GM12892 (cell line): Measurements from ENCODE around the genes STYX and CDKN3.

DNA sequence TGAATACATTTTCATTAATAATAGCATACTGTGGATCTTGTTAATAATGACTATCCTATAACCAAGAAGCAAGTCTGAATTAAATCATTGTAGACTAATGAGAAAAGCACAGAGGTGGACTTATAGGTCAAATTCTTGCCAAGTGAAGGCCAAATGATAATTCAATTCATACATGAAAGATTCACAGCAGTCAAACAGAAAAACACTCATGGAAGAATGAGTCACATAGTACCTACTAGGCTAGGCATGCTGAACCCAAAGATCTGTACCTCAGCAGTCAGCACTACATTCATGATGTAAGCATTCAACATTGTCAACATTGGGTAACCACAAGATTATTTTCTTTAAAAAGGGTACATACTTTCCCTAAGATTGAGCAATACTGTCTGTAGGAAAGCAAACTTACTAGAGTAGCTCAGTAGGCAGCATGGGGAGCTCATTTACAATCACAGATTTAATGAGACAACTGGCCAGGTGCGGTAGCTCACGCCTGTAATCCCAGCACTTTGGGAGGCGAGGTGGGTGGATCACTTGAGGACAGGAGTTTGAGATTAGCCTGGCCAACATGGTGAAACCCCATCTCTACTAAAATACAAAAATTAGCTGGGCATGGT, 94.4 kb downstream of the TXNDC16 start:
- RRBS: no CpG with 5 or more reads among the region's 3 CpGs

DNA sequence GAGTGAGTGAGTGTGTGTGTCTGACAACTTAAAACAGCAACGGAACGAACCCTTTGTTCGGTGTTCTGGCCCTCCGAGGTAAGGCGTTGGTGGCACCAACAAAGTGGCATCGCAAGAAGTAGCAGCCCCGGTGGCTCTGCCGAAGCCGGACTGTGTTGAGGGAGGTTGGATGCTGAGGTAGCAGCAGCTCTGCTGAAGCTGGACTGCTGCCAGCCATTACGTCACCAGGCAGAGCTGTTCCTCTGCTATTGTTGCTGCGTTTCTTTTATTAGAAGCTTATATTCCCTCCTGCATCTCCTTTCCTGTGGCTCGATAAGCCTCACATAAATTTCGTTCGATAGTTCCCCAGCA, 1.1 kb downstream of the GPR137C start:
- RRBS: no CpG with 5 or more reads among the region's 14 CpGs

DNA sequence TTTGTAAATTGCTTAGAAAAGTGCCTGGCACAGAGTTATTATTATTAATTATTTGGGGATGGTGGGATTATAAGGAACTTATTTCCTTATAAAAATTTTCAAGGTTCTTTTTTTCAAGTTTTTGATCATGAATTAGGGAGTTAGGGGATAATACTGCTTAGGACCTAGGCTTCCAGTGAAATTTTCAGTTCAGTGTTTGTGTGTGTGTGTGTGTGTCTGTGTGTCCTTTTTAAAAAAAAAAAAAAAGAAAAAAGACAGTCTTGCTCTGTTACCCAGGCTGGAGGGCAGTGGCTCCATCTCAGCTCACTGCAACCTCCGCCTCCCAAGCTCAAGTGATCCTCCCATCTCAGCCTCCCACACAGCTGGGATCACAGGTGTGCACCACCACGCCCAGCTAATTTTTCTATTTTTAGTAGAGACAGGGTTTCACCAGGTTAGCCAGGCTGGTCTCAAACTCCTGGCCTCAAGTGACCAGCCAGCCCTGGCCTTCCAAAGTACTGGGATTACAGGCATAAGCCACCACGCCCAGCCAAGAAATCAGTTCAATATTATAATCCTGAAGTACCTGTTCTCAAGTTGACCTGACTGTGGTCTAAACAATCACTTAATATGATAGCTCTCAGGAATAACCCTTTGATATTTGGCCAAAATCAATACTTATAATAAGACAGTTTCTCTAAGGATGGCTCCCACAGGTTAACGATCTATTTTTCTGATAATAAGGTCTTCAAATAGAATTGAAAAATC, 35.6 kb downstream of the ERO1A start:
- RRBS: no CpG with 5 or more reads among the region's 4 CpGs

- RRBS: 2% methylated on average over 15 of the region's 69 CpGs
Measured at GRCh38 chr14:52730073-52731113, at the start of gene STYX. Gene STYX, plus strand, starts transcription at chr14:52730166.

GRCh38 chr14:52864630-52865146, 73.3 kb upstream of the GNPNAT1 start:
- RRBS: no CpG with 5 or more reads among the region's 6 CpGs

DNA sequence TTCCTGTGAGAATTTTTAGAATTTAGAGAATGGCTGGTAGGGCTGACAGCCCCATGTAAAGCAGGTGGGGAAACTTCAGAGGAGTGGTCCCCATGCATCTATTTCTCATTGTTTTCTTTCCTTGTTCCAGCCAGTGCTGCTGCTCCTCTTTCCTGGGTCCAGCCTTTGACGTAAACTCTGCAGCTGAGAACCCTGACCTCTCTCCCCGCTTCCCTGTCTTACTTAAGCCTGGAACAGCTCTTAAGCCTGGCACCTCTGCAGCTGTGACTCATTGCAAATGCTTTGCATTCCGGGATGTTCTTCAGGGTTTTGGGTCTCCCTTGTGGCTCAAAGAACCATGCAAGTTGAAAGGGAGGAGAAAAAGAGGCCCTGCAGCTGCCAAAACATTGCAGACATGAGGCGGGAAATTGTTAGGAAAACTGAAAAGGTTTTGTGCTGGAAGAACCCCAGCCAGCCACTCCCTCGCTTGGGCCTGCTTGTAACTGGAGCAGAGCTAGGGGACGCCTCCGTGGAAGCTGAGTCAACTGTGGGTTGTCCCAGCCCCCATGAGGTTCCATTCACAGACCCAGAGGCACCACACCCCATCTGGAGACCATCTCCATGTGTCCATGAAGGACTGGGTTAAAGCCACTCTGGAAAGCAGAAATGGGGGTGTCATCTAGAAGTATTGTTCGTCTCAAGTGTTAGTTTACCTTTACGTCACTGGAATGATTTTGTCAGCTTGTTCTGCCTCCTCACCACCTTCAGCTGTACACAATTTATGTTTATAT, 60.2 kb upstream of the FERMT2 start:
- RRBS: no CpG with 5 or more reads among the region's 9 CpGs

GRCh38 chr14:53126809-53127101, 26.4 kb downstream of the DDHD1 start:
- RRBS: no CpG with 5 or more reads among the region's 5 CpGs

- RRBS: no CpG with 5 or more reads among the region's 7 CpGs
Measured at GRCh38 chr14:53151052-53151521, 2.0 kb downstream of the DDHD1 start.

GRCh38 chr14:53951677-53952896, 4.5 kb downstream of the BMP4 start:
- RRBS: 83% methylated on average over 3 of the region's 41 CpGs

GRCh38 chr14:53954805-53955438, 1.7 kb downstream of the BMP4 start:
- RRBS: 2% methylated on average over 11 of the region's 47 CpGs

- RRBS: no CpG with 5 or more reads among the region's 3 CpGs
Measured at GRCh38 chr14:54087449-54087732, 130.8 kb upstream of the BMP4 start.

- RRBS: no CpG with 5 or more reads among the region's 3 CpGs
Measured at GRCh38 chr14:54362972-54363446, 33.8 kb upstream of the CDKN3 start.

DNA sequence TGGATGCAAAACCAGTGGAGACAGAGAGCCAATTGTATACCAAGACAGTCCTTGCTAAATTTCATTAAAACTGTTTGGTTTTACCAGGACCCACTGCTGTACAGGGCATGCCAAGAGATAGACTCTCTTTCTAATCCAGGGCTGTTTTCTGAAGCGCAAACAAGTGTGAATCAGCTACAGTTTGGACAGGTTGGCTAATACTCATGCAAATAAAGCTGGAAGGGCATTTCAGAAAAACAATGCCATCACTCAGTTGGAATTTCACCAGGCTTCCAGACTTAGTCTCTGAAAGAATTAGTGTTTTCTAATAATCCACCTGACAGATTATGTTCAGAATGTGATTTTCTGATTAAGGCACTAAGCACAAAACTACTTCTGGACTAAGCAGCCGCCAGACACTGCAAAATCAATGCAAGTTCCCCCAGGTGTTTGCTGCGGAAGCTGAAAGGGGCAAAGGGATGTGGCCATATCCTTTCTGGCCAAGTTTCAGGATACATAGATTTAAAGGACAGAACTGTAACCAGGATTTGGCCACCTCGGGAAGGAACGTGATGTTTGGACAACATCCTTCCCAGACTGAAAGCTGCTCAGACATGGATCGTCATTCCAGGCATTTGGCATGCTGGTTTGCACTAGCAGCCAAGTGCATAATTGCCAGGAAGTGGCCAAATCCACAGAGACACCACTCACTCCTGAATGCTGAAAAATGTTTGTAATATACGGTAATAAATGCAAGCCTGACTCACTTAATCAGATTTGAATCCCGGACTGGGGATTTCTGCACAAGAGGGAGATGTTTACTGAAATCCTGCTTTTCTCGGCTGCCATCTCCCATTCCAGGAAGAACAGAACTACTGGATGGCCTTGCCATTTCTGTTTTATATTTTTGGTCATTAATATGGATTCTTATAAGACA, 32.0 kb upstream of the CDKN3 start:
- RRBS: no CpG with 5 or more reads among the region's 9 CpGs

DNA sequence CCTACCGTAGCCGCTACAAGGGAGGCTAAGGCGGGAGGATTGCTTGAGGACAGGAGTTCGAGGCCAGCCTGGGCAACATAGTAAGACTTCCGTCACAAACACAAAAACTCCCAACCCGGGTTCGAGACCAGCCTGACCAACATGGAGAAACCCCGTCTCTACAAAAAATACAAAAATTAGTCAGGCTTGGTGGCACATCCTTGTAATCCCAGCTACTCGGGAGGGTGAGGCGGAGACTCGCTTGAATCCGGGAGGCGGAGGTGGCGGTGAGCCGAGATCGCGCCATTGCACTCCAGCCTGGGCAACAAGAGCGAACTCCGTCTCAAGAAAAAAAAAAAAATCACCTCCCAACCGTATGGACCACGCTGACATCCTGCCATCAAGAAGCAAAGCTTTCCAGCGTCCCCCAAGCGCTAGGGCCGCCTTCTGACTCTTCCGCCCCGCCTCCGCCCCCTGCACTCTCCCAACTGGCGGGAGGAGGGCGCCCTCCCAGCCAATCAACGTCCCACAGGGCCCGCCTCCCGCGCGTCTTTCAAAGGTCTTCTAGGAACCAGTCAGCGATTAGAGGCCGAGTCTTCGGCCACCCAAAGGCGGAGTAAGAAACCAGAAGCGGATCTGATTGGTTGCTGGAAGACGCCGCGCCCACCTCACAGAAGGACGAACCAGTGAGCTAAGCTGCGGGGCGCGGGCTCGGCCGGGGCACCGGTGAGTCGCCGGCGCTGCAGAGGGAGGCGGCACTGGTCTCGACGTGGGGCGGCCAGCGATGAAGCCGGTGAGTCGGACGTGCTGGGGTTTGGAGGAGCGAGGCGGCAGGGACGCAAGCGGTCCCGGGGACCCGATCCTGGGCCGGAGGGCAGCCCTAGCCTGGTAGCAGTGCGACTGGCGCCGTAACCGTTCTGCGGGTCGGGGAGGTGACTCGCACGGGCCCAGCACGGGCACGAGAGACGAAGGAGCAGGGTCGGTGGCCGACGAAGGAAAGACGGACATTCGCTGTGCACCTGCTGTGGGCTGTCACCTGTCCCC, at the start of gene CDKN3:
CDKN3 (plus strand) TSS at position 702 of the 1,023 bp plus-strand sequence.
- RRBS: 1% methylated on average over 17 of the region's 83 CpGs

- RRBS: no CpG with 5 or more reads among the region's 5 CpGs
Measured at GRCh38 chr14:54608198-54608825, 41.4 kb downstream of the SAMD4A start.

- RRBS: no CpG with 5 or more reads among the region's 5 CpGs
Measured at GRCh38 chr14:54633032-54633537, 66.2 kb downstream of the SAMD4A start.

GRCh38 chr14:54650883-54651231, 83.9 kb downstream of the SAMD4A start:
- RRBS: no CpG with 5 or more reads among the region's 5 CpGs

- RRBS: no CpG with 5 or more reads among the region's 14 CpGs
Measured at GRCh38 chr14:54676526-54677858, 110.1 kb downstream of the SAMD4A start.

- RRBS: no CpG with 5 or more reads among the region's 6 CpGs
Measured at GRCh38 chr14:54711692-54712322, 144.9 kb downstream of the SAMD4A start.